SEM (cell line): ENCODE data around the gene NPFFR1.

DNA sequence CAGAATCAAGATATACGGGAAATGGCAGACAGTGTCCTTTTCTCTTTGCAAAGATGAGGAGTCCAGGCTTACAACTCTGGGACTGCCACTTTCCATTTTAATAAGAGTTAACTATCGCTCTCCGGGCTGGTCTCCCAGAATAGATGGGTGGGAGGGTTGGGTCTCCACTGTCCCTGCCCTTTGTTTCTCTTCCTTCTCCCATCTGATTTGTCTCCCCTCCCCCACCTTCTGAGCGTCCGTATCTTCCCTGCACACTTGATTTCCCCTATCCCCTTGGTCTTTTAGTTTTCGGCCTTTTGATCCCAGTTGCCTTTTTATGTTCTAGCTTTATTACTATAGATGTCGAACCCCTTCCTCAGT is 2.4 kb downstream of the TET1 start:
- PRO-cap: no peak

- PRO-cap: no peak
Measured at GRCh38 chr10:69047466-69048034, 40.4 kb upstream of the SRGN start.

- PRO-cap: no peak
Measured at GRCh38 chr10:69051229-69051843, 36.6 kb upstream of the SRGN start.

- PRO-cap: no peak
Measured at GRCh38 chr10:69358753-69359208, 40.1 kb downstream of the HK1 start.

DNA sequence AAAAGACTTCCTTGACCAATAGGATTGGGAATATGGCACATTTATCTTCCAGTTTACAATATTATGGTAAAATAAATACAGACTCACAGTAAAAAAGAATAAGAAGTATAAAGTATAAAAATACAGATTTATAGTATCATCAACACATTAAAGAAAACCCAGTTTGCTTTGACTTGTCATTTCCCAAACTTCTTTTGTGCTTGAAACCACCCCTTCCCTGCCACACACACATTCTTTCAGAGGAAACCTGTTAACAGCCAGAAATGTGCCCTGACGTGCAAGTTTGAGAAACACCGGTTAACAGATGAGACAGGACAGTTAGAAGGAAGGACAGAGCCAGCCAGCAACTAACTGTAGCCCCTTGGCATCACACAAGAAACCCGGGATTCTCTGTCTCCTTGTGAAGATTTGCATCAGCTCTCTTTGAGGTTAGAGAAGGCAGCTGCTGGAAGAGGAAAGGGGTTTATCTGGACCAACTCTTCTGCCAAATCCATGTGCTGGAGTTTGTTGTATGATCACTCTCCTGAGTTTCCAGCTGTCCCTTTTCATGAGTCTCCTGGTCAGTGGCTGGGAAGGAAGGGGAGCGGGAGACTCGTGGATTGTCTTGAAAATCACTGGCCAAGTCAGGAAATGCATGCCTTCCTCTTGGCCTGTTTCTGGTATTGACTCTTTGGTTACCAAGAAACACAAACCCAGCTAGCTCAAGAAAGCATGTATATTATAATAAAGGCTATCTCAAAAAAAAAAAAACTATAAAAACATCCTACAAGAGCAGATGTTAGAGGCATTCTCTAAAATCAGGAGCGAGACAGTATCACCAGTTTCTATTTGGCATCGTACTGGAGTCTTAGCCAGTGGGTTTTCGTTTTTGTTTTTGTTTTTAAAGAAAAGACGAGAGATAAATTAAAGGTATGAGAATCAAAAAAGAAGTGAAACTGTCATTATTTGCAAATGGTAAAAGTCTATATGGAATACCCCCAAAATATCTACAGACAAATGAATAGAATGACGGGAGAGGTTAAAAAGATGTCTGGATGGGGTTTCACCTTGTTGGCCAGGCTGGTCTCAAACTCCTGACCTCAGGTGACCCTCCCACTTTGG is 38.8 kb downstream of the TACR2 start:
- PRO-cap: no peak

GRCh38 chr10:69413449-69414064 is 3.2 kb downstream of the TACR2 start:
- PRO-cap: no peak

DNA sequence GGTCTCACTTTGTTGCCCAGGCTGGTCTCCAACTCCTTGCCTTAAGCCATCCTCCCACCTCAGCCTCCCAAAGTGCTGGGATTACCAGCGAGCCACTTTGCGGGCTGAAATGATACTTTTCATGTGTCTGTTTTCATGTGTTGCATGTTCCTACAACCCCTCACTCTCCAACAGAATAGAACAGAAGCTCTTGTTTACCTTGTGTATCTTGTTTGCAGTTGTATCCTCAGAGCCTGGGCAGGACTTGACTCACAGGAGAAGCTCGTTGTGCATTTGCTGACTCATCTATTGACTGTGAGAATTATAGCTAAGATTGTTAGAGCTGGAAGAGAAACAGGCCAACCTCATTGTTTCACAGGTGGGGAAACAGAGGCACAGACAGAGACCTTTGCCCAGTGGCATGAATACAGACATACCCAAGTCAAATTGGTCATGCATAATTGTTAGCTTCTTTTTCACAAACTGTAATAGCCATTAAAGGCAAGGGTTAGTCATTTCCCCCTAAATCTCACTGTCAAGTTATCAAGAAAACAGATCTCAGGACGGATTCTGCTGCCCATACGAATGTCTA is 4.6 kb upstream of the TSPAN15 start:
- PRO-cap: no peak

GRCh38 chr10:69473361-69473676 is 22.1 kb downstream of the TSPAN15 start:
- PRO-cap: no peak

GRCh38 chr10:69709086-69709500 is 79.0 kb downstream of the FAM241B start:
- PRO-cap: no peak

GRCh38 chr10:69845903-69846533 is 44.3 kb downstream of the COL13A1 start:
- PRO-cap: no peak

DNA sequence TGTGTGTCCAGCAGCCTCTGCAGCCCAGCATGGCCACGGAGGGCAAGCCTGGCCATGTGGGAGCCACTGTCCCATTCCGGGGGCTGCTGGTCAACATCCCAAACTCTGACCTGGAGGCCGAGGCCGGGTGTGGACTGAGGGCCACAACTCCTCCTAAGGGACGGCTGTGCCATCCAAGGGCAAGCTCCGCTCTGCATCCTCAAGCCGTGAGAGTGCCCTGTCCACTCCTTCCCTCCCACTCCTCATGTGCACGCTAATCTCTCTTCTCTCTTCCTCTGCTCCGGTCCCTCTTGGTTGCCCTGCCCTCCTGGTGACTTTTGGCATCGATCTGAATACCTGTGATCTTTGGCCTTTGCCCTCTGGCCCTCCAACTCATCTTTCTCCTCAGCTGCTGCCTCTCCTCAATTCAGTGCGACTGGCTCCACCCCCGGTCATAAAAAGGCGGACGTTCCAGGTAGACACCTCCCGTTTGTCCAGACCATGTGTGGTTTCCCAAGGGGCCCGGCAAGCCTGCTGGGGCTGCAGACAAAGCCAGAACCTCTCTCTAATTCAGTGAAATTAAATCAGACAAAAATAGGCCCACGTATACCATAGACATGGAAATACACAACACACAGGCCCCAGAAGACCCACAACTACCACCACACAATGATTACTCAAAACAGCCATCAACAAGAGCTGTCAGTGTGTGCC is 96.7 kb downstream of the COL13A1 start:
- PRO-cap: no peak

GRCh38 chr10:70130791-70131569 is 1.6 kb downstream of the AIFM2 start:
- PRO-cap: no peak

DNA sequence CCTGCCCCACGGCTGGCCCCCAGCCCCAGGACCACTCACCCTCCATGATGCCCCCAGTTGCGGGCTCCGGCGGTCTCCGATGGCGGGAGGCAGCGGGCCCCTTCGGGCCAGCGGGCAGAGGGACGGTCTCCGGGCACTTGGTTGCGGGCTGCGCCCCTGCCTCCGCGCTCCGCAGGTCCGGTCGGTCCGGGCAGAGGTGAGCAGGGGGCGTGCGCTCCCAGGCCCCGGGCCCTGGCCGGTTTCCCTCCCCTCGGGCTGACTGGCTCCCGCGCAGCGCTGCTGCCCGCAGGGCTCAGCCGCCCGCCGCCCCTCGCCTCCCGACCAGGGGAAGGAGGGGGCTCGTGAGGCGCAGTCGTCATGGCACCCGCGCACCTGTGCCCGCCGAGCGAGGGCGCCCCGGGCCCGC is at the start of gene NPFFR1:
Gene NPFFR1 (minus strand): TSS at position 374 of the 406 bp plus-strand sequence.
- PRO-cap: no peak

- PRO-cap: no peak
Measured at GRCh38 chr10:70323692-70324401, 40.0 kb upstream of the NPFFR1 start.

DNA sequence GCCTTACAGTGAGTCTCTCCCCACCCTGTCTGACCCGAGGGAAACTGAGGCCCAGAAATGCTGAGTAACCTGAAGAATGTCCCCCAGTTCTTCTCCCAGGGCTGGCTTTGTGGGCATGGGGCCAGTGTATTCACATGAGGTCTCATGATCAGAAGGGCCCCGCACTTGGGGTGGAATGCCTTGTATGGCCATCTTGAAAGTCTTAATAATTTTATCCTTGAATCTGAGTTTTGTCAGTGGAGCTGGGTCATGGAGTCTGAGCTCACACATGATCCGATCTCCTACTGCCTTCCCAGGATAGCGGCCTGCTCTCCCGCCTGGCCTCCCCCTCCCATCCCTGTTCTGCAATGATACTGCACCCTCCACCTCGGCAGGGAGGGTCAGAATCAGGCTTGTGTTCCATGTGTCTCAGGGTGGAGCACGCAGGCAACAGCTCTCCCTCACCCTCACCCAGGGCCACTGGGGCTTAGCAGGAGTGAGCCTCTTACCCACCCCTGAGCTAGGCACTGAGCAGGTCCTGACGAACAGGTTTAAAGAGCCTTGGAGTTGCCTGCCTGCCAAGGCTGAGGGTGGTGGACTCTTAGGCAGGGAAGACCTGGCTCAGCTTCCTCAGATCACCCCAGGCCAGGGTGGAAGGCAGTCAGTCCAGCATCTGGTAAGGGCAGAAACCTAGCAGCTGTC is 41.4 kb upstream of the NPFFR1 start:
- PRO-cap: no peak

DNA sequence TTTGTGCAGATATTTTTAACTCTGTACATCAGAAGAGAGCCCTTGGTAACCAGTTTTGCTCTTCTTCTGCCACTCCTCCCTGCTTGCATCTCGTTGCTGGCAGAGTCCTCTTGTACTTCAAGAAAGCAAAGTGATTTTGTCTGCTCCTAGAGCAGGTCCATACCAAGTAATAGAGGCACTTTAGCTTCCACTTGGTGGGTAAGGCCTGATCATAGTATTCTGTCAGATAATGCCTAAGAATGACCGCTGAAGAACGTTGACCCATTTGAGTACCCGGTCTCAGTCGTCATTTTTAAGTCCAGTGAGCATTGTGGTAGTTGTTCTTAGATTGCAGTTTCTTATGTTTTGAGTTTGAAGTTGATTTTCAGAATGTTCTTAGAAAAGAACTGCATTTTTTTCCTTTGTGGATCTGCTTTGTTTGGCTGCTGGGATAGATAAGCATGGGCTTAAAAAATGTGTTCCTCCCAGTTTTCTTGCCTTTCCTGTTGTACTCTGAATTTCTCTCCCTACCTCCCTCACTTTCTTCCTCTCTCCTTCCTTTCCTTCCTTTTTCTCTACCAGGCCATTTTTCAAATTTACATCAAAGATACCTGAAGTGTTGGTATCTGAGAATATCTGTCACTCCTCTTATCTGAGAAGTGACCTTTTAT is 18.6 kb downstream of the EIF4EBP2 start:
- PRO-cap: no peak

DNA sequence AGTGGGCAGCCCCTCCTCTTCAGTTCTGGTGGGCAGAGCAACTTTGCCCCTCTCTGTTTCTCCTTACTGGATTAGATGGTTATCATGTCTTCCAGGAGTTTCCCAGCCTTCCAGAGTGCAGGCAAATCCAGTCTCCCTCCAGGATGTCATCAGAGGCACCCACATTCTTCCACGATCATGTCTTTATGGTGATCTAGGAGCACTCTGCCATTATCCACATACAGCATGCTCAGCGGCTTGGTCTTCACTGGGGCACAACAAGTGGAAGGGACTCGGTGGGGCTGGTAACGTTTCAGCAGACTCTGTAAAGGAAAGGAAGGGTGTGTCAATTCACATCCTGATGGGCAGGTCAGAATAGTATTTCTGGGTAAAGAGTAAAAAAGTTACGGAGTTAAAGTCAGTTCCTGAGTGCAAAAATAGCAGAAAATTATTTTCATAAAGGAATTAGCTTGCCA is 8.7 kb downstream of the NODAL start:
- PRO-cap: no peak

GRCh38 chr10:70442250-70442872 is 880 bp upstream of the NODAL start:
- PRO-cap: no peak

- PRO-cap: no peak
Measured at GRCh38 chr10:70500578-70501385, 22.2 kb downstream of the PALD1 start.

GRCh38 chr10:70558696-70559810 is 43.5 kb downstream of the PRF1 start:
- PRO-cap: no peak